CD14-positive monocyte (primary cell): ENCODE measurements around the genes MAP7D2 and RPS6KA3.

DNA sequence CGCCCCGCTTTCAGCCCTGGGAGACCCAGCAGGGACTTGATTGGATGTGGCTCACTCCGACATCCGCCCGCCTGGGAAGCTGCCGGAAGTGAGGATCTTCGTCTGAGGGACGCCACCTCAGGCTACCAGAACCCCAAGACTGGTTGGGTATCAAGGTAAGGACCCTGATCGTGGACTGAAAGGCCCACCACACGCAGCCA lies 248 bp downstream of the MAGEB17 start:
- CAGE, long polyA plus RNA: no peak

DNA sequence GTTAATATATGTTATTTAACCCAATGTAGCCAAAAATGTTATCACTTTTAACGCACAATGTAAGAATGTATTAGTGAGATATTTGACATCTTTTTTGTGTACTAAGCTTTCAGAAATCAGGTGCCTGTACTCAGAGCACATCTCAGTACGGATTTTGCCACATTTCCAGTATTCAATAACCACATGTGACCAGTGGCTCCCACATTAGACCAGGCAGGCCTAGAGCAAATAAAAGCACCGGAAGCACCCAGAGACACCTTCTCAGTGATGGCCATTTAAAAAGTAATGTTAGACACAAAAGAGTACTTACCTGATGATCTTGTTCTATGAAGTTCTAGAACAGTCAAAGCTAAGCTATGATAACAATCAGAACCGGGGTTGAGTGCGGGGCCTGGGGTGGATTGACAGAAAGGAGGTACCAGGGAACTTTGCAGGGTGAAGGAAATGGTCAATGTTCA lies 1.2 kb downstream of the CTPS2 start:
- CAGE, long polyA plus RNA: no peak

- CAGE, long polyA plus RNA: no peak
Observed at GRCh38 chrX:16711661-16712282, 697 bp downstream of the CTPS2 start.

- CAGE, long polyA plus RNA: no peak
Observed at GRCh38 chrX:16771440-16772433, 14.5 kb upstream of the TXLNG start.

GRCh38 chrX:16857895-16858120 lies 12.4 kb downstream of the RBBP7 start:
- CAGE, long polyA plus RNA: no peak

DNA sequence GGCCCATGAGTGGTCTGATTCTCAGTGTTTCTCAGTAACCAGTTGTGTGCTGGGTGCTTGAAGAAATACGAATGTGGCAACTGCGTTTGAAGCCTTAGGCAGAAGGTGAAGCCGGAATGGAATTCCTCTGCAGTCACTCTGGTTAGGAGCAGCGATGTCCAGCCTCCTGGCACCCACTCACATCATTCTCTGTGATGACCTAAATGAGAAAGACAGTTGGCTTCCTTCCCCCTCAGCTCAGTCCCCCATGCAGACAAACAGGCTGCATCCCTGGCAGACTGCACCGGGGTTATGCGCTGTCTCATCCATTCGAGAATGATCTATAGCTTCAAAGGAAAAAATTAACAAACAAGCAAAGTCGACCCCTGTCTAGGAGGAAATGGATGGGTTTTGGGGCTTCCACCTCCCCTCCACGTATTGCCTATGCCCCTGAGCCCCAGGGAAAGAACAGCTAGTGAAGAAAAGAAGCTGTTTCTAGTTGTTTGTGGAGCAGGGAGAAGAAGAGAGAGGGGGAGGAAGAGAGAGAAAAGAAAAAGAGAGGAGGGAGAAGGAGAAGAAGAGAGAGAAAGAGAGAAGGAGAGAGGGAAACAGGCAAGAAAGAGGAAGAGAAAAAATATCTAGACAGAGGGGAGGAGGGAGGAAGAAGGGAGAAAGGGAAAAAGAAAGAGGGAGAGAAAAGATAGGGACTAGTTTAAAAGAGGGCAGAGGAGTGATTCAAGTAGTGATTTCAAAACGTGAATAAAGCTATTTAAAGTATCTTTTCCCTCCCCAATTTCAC lies 169.9 kb upstream of the SCML1 start:
- CAGE, long polyA plus RNA: no peak

GRCh38 chrX:18237099-18237432 lies 16.4 kb upstream of the BEND2 start:
- CAGE, long polyA plus RNA: no peak

- CAGE, long polyA plus RNA: no peak
Observed at GRCh38 chrX:18603645-18604783, 67.9 kb downstream of the RS1 start.

- CAGE, long polyA plus RNA: no peak
Observed at GRCh38 chrX:18617268-18617761, 54.6 kb downstream of the RS1 start.

DNA sequence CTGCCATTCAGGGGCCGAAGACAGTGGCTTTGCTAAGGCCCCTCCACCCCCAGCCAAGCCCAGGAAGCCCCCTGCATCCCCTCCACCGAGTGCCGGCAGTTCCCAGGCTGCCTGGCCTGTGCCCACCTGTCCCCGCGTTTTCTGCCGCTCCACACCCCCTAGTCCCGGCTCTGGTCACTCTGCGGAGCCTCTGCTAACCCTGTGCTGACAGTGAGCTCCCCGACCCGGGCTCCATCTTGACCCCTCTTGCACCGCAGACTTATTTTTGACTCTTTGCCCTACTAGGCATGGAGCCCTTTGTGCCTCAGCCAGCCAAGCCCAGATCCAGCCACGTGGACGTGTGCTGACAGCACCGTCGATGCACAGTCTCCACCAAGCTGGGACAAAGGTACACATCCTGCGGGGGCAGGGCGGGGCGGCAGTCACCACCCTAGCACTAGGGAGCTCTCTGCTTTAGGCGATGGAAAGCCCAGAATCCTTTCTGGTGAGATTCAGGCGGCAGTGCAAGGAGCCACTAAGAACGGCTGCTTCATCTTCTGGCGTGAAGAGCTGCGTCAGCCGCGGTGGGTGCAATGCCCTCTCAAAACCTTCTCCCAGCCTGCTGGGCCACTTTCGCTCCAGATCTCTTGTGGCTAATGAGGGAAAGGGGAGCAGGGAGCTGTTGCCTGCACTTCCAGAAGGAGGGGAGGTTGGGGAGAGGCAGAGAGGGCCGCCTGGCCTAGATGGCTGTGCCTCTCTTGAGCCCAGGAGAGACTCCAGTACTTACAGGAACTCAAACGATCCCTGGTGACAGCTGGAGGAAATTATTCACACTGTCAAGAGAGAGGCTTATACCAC lies 96.5 kb downstream of the PHKA2 start:
- CAGE, long polyA plus RNA: no peak

DNA sequence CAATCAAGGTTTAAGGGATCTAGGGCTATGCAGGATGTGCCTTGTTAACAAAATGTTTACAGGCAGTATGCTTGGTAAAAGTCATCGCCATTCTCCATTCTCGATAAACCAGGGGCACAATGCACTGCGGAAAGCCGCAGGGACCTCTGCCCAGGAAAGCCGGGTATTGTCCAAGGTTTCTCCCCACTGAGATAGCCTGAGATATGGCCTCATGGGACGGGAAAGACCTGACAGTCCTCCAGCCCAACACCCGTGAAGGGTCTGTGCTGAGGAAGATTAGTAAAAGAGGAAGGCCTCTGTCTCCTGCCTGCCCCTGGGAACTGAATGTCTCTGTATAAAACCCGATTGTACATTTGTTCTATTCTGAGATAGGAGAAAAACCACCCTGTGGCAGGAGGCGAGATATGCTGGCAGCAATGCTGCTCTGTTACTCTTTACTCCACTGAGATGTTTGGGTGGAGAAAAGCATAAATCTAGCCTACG lies 3.8 kb downstream of the PHKA2 start:
- CAGE, long polyA plus RNA: no peak

DNA sequence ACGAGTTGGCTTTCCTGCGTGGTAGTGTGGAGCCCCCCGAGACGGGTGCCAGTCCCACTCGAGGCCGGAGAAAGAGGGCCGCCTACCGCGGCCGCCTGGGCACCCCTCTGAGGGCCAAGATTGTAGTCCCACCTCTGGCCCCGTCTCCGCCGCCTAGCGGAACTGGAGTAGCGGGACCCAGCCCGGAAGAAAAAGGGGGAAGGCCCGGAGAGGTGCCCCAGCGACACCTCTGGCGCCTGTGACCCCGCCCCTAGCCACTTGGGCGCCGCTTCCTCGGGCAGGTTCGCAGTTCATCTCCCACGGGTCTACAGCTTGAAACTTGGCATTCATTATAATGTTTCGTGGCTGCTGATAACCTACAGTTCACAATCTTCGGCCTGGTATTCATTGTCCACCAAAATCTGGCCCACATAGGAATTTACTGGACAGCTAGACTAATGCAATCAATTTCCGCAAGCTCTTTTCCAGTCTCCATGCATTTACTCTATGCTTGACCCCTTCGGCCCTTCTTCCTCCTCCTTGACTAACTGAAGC lies 978 bp upstream of the PHKA2 start:
- CAGE, long polyA plus RNA: no peak

GRCh38 chrX:19865995-19866308 lies 21.4 kb downstream of the SH3KBP1 start:
- CAGE, long polyA plus RNA: no peak

GRCh38 chrX:20116447-20117245 lies at the start of gene MAP7D2:
Gene MAP7D2, minus strand, starts transcription at chrX:20116907.
- CAGE, long polyA plus RNA: no peak

GRCh38 chrX:20251101-20251476 lies 15.6 kb downstream of the RPS6KA3 start:
- CAGE, long polyA plus RNA: no peak

DNA sequence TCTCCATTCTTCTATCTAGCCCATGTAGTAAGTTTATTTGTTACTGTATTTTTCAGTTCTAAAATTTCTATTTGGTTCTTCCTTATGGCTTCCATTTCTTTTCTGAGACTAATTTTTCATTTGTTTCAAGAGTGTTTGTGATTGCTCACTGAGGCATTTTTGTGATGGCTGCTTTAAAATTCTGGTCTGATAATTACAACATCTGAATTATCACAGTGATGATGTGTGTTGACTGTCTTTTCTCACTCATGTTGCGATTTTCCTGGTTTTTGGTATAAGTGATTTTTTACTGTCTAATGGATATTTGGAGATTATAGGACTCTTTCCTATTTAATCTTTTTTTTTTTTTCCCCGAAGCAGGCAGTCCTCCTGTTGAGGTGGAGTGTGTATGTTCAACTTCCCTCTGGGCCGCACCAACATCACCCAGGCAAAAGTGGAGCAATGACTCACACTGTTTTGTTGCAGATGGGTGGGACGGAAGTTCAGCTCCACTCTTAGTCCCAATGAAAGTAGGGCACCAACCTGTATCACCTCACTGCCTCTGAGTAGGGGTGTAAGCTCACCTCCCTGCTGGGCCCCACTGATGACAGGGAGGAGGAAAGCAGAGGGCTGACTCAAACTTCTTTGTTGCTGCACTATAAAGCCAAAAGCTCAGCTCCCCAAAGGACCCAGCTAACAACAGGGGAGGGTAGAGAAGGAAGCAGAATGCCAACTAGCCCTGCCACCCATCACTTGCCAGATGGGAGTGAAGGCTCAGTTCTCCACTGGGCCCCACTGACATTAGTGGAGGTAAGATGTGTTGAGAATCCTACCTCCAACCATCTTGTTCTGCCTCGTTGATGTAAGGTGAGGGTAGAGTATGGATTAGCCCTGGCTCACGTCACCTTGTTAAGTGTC lies 14.4 kb downstream of the RPS6KA3 start:
- CAGE, long polyA plus RNA: no peak

DNA sequence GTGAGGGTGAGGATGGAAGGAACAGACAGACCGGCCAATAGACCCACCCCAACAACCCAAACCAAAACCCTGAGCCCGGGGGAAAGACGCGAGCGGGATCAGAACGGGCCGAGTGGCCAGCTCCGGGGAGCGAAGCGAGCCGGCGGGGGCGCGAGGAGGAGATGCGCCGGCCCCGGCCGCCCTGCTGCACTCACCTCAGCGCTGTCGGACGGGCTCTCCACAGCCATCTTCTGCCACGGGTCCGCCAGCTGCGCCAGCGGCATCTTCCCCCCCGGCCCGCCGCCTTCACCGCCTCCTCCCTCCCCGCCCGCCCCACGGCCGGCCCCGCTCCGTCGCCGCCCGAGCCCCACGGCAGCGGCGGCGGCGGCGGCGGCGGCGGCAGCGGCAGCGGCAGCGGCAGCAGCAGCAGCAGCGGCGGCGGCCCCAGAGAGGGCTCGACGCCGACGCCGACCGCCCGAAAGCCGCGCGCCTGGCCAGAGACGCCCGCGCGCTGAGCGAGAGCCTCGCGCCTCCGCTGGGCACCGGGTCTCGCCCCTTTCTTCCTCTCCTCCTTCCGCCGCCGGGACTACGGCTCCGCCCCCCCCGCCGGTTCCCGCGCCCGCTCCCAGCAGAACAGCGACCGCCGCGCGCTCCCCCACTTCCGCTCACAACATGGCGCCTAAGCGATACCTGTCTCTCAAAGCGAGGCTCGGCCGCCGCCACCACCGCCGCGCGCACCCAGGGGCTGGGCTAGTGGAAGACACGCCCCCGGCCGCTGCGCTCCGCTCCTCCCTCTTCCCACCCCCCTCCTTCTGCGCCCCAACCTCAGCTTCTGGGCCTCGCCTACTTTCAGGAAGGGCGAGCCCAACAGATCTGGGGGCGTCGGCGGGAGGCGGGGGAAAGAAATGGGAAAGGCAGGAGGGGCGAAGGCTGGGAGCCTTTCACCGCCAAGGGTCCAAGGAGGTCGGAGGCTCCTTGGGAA lies at the start of gene RPS6KA3:
RPS6KA3 (minus strand) TSS at position 540 of the 961 bp plus-strand sequence.
- CAGE, long polyA plus RNA: start-site peak on the minus strand centred at position 255 of the sequence, 79 bp wide, 32 and 17 reads in 2 replicates

GRCh38 chrX:20514519-20514781 lies 247.7 kb upstream of the RPS6KA3 start:
- CAGE, long polyA plus RNA: no peak

GRCh38 chrX:21678106-21678379 lies 19.9 kb upstream of the KLHL34 start:
- CAGE, long polyA plus RNA: no peak

GRCh38 chrX:21742121-21742494 lies 15.8 kb downstream of the SMPX start:
- CAGE, long polyA plus RNA: no peak